ENCODE results near the gene STARD13.

DNA sequence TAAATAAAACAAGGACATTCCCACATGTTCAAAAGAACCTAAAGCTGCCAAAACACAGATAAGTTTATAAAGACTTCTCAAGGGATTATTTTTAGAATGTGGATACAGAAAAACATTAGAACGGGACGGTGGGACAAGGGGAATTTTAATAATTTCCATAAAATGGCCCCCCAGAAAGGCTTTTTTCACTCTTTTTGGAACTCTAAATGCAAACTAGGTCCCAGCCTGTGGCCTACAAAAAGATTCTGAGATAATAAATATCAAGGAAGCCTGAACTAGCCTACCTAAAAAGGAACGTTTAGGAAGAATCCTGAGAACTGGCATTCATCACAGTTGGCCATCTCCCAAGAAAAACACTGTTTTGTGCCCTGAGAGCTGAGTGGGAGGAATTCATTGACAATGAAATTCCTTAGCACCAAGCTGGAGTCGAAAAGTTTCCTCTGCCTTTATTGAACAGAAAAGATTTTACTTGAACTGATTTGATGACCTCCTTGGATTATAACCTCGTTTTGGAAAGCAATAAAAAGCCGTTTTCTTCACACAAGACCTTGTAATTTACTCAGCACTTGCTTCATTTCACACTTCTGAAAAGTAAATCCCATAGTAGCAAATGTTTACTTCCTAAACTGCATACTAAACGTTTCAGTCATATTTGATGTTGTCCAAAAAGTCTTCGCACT lies 29.9 kb downstream of the ZAR1L start:
- PRO-cap, 2 experiments = no peak in any of the 2 experiments

- PRO-cap, 2 experiments = no peak in any of the 2 experiments
Measured at GRCh38 chr13:32337876-32338600, 22.7 kb downstream of the BRCA2 start.

GRCh38 chr13:32414416-32415016 lies 13.4 kb downstream of the N4BP2L1 start:
- PRO-cap, 2 experiments = no peak in any of the 2 experiments

DNA sequence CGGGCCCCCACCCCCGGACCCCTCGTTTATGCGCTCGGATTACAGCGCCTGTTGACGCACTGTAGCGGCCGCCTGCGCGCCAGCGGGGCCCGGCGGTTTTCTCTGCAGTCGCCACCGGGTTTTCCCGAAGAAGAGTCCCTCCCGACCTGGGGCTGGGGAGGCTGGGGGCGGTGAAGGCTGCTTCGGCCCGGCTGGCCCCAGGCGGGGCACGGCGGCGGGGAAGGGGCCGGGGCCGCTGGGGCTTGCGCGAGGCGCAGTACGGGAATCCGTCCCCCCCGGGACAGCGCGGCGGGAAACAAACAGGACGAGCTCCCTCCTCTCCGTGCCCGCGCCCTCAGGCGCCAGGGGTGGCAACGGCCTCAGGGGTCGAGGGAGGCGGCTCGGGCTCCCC lies 588 bp downstream of the N4BP2L1 start:
- PRO-cap, 2 experiments = no peak in any of the 2 experiments

DNA sequence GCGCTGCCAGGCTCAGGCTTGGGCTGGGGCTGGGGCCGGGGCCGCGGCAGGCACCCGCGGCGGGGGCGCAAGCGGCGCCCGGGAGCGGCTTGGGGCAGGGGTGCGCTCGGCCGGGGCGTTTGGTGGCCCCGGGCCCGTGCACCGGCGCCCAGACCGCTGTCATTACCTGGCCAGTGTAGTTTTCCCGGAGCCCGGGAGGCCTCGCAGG lies 288 bp downstream of the N4BP2L1 start:
- PRO-cap, 2 experiments = no peak in any of the 2 experiments

DNA sequence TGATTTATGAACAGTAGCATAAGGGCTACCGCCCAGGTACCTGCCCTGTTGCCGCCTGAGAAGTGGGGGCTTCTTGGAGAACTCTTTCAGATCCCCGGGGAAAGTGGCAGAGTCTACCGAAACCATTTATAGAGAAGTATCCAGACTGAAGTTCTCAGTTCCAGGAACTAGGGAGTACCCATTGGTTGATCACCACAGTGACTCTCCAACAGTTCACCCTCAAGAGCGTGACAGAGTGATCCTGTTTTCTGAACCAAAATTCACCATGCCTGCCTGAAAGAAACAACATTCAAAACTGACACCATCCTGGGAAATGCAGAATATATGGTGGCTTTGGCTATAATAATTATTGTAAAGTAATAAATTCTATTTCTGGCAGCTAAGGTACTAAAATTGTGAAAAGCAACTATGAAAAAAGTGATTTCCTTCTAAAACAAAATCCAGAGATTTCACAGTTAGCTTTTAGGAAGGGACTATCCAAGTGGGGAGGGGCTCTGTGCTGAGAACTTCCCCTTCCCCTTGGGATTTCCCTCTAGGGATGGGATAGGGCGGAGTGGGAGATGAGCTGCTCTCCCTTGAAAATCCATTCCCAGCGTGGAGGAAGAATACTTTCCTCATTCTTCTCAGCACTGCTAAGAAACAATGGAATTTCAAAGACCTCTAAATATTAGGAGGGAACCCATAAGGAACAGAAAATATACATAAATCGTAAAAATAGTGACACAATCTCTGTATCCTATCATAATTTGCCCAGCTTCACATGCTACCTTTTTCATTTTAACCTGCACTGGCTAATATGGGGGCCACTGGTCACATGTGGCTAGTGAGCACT lies 1.0 kb upstream of the N4BP2L1 start:
- PRO-cap, 2 experiments = no peak in any of the 2 experiments

DNA sequence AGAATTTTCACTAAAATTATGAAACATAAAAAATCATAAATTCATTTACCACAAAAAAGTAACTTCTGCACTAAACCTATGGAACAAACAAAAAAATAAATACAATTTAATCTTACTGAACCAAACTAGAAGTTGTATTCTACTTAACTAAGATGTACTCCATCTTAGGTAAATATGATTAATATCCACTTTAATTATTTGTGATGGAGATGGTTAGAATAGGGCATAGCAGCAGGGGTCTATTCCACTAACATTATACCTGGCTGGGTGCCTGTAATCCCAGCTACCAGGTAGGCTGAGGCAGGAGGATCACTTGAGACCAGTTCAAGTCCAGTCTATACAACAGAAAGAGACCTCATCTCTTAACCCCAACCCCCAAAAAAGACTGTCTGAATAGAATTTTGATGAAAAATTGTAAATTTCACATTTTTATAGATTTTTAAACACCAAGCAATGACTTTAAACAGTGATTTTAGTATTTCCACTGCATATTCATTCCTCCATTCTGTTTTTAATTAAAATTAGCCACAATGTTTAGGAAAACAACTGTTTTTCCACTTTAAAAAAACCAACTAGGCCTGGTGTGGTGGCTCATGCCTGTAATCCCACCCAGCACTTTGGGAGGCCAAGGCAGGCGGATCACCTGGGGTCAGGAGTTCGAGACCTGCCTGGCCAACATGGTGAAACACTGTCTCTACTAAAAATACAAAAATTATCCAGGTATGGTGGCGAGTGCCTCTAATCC lies 24.1 kb downstream of the N4BP2L2 start:
- PRO-cap, 2 experiments = no peak in any of the 2 experiments

DNA sequence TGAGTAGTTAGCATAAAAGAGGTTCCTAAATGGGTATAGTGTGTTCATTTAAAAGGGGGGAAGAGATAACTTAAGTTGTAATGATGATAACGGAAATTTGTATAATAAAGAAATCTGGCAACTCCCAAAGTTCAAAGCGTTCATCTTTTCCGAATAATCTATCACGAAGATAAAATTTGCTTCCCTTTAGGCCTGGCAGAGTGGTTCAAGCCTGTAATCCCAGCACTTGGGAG lies 1.1 kb downstream of the N4BP2L2 start:
- PRO-cap, 2 experiments = no peak in any of the 2 experiments

- PRO-cap, 2 experiments = peak in 1 of 2 experiments; most common plus-strand start chr13:32587207 (in 1); most common minus-strand start chr13:32587122 (in 1)
Measured at GRCh38 chr13:32586955-32587765, 908 bp downstream of the PDS5B start.

GRCh38 chr13:32745775-32746217 lies 159.5 kb downstream of the PDS5B start:
- PRO-cap, 2 experiments = no peak in any of the 2 experiments

DNA sequence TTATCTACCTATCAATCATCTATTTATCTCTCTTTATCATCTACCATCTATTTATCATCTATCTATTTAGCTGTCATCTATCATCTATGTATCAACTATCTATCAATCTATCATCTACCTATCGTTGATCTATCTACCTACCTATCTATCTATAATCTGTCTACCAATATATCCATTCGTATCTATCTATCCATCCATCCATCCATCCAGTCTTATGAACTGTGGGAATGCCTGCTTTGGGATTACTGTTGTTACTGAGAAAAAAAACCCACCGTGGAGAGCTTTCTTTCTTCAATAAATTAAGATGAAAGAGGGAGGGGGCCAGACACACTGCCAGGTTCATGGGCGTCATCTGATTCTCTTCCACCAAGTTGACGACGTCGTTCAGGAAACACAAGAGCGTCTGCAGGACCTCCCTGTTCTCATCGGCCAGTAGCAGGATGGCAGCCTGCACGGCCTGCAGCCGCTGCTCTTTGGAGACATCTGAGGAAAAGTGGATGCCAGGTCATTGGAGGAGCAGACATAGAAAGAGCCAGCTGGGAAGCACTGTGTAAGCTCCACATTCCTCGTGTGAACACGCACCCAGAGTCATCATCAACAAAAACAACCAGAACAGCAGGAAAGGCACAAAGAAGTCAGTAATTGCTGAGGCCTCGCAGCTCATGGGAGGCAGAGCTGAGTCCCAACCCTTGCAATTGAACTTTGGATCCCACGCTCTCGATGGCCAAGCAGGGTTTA lies 96.4 kb downstream of the KL start:
- PRO-cap, 2 experiments = no peak in any of the 2 experiments

DNA sequence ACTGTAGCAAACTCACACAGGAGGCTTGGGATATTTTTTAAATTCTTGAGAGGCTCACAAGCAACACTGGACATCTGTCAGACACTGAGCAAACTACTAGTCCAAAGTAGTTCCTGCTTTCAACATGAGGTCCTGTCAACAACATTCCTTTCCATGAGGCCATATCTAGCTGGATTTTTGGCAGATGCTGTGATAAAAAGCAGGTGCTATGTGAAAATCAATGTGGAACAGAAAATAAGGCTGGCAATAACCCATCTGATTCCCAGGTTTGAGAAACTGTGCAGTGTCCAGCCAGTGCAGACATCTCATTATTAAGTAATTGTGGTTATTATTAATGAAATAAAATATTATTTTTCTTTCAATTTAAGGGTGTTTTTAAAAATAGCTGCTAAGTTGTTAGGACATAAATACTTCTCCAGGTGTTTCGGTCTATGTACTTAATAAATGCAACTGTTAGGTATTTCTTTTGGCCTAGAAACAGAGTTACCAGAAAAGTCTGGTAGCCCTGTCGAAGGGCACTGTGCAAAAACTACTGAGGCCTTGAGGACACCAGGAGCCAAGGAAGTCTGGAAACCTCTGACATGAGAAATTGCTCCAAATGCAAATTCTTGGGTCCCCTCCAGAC lies 50.3 kb downstream of the STARD13 start:
- PRO-cap, 2 experiments = no peak in any of the 2 experiments

GRCh38 chr13:33248543-33249084 lies 36.9 kb downstream of the STARD13 start:
- PRO-cap, 2 experiments = no peak in any of the 2 experiments

- PRO-cap, 2 experiments = no peak in any of the 2 experiments
Measured at GRCh38 chr13:33270884-33271566, 14.5 kb downstream of the STARD13 start.

DNA sequence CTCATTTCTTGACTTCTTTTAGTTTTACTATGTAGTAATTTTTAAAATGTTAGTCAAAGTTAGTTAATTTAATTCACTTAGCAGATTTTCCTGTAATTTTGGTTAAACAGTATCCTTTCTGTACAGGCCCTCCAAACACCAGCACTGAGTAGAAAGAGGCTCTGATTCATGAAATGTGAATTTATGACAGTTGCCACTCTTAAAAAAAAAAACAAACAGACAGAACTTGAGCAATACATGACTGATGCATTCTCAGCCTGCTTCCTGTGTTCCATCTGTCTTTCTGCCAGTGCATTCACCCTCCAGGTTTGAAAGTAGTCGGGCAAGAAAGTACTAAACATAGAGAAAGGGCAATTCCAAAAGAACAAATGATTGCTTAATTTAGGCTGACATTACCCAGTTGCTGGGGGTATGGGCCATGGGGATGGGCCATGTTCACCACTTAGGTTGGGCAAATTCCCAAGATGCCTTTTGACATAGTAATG lies 5.7 kb downstream of the STARD13 start:
- PRO-cap, 2 experiments = no peak in any of the 2 experiments

- PRO-cap, 2 experiments = peak in 1 of 2 experiments; most common plus-strand start chr13:33285890 (in 1); most common minus-strand start chr13:33285755 (in 1)
Measured at GRCh38 chr13:33285402-33286238, at the start of gene STARD13. STARD13 (minus strand) TSS chr13:33285755.

GRCh38 chr13:33634430-33634866 lies 183.5 kb upstream of the RFC3 start:
- PRO-cap, 2 experiments = peak in 1 of 2 experiments; most common plus-strand start chr13:33634686 (in 1); most common minus-strand start chr13:33634655 (in 1)

DNA sequence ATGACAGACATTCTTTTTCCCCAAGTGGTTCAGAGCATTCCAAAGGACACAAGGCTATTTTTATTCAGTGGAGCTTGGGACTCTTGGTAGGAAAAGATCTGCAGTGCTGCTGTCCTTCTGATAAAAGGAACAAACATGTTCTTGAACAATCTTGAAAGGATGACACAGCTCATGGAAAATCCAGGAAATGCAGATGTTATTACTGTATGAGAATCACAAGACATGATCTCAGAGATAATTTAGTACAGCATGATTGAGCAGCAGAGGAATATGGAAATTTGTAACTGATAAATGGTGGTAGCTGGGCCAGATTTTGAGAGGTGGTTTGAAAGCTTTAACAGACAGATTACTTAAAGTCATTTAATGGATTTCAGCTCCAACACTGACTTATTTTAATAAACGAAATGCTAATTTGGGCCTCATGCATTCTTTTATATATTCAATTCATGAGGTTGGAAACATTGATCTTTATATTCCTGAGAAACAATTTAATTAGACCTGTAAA lies 96.1 kb upstream of the RFC3 start:
- PRO-cap, 2 experiments = no peak in any of the 2 experiments

DNA sequence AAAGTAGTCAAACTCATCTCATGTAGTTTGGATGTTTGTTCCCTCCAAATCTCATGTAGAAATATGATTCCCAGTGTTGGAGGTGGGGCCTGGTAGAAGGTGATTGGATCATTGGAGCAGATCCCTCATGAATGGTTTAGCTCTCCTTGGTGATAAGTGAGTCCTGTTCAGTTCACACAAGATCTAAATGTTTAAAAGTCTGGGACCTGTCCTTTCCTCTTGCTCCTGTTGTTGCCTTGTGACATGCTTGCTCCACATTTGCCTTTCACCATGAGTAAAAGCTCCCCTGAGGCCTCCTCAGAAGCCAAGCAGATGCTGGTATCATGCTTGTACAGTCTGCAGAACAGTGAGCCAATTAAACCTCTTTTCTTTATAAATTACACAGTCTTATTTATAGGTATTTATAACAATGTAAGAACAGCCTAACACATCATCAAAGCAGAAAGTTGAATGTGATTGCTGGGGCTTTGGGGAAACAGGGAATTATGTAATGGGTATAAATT lies 24.2 kb upstream of the RFC3 start:
- PRO-cap, 2 experiments = no peak in any of the 2 experiments

DNA sequence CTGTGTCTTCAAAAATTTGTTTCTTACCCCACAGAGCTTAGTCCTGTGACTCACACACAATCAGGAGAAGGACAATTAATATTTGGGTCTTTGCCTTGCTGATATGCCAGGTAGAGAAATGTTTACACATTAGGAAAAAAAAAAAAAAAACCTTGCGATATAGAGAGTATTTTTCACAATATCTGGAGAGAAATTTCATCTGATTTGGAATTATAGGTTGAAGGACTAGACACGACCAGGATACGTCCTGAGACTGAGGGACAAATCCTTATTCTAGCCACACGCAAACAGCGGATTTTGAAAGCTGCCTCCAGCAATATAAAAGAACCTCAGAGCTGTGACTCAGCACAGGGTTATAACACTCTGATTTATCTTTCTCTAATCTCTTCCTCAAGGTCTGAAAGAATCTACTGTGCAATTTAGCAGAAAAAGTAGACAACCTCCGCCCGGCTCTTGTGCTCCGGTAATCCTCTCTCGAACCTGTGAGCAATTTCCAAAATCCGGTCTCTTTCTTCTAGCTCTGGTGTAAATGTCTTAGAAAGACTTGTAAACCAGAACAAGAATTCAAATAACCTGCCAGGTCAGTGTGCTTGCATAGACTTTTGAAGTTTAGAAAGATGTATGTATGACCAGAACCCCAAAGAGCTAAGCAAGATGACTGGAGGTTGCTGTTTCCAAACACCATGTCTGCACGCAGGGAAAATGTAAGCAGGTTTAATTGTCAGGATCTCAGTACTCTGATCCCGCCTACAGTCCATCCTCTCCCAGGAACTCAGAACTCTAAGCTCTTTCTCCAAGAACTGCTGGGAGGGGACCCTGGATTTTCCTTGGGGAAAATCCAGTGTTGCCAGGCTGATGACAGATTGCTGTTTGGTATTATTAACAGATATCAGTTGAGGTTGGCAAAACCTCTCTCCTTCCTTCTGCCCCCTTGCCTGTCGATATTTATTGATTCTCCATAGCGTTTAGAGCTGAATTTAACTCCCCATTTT lies 338.0 kb downstream of the RFC3 start:
- PRO-cap, 2 experiments = peak in 1 of 2 experiments; most common plus-strand start position 796 of the sequence (in 1); most common minus-strand start position 689 of the sequence (in 1)

Data from cerebral cortex (tissue), 2 donors.